AG10803 (cell line): ENCODE measurements around a stretch of chr3.

DNA sequence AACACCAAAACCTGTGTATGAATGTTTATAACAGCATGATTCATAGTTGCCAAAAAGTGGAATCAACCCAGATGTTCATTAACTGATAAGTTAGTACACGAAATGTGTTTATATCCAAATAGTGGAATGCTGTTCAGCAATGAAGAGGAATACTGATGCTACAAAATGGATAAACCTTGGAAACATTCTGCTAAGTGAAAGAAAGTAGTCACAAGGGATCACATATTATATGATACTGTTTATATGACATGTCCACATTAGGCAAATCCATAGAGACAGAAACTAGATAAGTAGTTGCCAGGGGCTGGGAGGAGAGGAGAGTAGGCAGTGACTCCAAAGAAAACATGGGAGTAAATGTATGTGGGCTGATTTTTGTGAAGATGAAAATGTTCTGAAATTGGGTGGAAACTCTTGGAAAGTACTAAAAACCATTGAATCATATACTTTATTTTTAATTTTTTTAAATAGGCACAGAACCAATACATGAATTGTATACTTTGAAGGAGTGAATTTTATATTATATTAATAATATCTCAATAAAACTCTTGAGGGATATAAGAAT lies 123.5 kb downstream of the CNTN4 start:
- RRBS: no CpG with 5 or more reads among the region's 1 CpG

GRCh38 chr3:3135004-3135661 lies 8.4 kb downstream of the TRNT1 start:
- RRBS: no CpG with 5 or more reads among the region's 3 CpGs

GRCh38 chr3:4495375-4495583 lies 2.1 kb downstream of the ITPR1 start:
- RRBS: no CpG with 5 or more reads among the region's 1 CpG

DNA sequence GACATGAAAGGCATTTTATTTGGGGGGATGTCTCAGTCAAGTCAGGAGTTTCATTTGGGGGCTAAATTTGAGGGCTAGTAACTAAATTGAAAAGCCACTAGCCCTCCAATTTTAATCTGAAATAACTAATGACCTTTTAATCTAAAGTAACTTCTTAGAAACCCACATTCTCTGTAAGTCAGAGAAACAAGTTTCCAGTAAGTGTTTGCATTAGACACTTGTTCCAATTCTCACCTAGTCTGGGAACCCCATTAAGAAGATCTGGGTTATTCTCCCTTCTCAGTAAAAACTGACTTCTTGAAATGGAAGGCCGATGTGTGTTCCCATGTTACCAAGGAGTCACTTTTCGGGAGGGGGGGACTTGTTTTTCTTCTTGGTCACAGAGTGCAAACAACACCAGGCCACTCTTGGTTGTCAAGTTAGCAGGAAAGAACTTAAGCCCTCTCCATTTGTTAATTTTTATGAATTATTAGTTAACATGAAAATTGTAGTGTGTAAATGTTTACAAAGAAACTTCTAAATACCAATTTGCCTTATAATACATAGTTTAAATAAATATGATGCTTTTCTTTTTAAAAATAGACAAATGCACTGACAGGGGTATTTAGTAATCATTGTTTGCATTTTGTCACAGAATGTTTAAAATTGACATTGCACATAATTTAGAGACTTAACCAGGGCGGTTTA lies 55.6 kb downstream of the ITPR1 start:
- RRBS: no CpG with 5 or more reads among the region's 3 CpGs

DNA sequence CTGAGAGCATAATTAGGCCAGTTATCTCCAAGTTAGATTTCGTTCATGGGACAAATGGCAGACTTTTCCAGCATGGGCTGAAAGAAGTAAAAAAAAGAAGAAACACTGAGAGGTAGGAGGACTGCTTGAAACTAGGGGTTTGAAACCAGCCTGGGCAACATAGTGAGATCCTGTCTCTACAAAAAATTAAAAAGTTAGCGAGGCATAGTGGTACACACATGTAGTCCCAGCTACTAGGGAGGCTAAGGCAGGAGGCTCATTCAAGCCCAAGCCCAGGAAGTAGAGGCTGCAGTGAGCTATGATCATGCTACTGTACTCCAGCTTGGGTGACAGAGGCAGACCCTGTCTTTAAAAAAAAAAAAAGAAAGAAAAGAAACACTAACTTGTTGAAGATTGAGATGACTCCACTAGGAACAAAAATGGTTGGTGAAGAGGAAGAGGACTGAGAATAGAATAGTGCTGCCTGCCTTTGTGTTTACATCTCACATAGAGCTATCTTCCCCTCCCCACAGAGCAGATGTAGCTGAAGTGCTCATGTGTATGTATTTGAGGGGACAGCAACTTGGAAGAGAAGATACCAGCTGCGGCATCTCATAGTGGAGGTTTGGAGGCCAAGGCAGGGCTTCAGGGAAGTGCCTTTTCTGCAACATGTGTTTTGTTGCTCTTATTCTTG lies 57.5 kb downstream of the ITPR1 start:
- RRBS: no CpG with 5 or more reads among the region's 3 CpGs

GRCh38 chr3:4811093-4811821 lies 168.0 kb upstream of the BHLHE40 start:
- RRBS: no CpG with 5 or more reads among the region's 8 CpGs

DNA sequence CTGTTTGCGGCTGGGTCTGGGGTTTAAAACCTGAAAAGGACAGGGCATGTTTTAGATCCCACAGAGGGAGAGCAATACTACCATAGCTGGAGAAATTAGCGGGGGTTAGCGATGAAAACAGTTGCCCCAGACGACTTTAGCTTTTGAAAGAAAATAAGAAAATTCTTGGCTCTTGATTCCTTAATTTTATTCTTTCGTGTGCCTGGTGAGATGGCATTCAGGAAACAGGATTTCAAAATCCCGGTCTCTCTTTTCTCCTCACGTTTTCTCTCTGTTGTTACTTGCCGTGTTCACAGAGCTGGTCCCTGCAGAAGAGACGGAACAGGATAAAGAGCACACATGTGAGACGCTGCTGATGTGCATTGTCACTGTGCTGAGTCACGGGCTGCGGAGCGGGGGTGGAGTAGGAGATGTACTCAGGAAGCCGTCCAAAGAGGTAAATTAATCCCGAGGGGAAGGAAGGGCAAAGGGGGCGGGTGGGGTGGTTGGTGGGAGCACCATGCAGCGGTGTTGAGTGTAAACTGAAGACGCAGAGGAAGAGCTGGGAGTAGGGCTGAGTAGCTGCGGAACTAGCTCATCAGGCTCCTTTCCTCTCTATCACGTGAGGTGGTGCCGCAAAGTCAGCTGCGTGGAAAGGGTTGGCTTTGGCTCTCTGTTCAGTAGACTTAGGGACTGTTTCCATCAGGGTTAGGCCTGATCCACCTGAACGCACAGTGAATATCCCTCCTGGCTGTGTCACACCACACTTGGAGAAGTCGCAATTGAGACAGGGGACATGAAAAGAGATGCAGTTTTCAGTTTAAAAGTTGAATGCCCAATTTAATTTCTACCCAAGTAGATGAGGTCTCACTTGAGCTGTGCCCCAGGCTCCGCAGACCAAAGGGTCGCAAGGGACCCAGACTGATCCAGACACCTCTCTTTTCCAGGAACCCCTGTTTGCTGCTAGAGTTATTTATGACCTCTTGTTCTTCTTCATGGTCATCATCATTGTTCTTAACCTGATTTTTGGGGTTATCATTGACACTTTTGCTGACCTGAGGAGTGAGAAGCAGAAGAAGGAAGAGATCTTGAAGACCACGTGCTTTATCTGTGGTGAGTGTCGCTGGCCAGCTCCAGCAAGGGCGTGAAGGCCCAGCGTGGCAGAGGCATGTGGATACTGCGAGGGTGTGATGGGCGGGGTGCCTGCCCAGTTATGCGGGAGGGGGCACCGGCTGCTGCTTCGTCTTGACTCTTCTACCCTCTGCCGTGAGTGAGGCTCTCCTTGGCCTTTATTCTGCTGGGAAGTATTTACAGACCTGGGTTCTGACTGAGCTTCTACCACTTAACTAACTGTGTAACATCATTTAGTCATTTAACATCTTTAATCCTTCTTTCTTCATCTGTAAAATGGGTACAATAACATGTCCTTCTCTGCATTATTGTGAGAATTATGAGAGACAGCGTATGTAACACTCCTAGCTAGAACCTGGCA lies 164.6 kb upstream of the BHLHE40 start:
- RRBS: no CpG with 5 or more reads among the region's 37 CpGs

- RRBS: 2% methylated on average over 3 of the region's 23 CpGs
These were observed 549 bp upstream of the BHLHE40 start for GRCh38 chr3:4978724-4979051.

- RRBS: 1% methylated on average over 18 of the region's 53 CpGs
These were observed 7.6 kb downstream of the BHLHE40 start for GRCh38 chr3:4986432-4987674.

DNA sequence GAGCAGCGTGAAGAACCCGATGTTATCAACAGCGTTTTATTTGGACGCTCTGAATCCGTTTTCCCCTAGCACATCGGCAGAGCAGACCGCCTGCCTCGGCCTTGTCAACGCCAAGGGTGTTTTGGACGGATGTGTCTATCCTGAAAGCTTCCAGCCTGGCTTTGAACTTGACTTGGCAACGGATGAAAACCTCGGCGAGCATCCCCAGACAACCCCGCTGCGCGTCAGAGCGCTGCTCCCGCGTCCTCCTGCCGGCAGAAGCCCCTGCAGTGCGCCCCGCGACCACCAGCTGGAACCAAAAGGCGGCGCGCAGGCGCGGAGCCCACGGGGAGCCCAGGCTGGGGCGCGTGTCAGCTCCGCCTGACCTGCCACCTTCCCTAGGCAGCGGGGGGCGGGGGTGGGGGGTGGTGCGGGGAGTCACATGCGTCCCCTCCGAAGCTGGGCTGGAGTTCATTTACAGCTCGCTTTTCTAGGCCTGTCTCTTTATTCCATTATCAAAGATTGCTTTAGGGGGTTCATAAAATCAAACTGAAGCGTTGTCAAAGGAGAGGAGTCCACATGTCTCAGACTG lies 26.1 kb upstream of the ARL8B start:
- RRBS: no CpG with 5 or more reads among the region's 39 CpGs

GRCh38 chr3:5184367-5185448 lies 2.8 kb upstream of the EDEM1 start:
- RRBS: no CpG with 5 or more reads among the region's 18 CpGs

GRCh38 chr3:5207021-5207505 lies 19.6 kb downstream of the EDEM1 start:
- RRBS: no CpG with 5 or more reads among the region's 5 CpGs

DNA sequence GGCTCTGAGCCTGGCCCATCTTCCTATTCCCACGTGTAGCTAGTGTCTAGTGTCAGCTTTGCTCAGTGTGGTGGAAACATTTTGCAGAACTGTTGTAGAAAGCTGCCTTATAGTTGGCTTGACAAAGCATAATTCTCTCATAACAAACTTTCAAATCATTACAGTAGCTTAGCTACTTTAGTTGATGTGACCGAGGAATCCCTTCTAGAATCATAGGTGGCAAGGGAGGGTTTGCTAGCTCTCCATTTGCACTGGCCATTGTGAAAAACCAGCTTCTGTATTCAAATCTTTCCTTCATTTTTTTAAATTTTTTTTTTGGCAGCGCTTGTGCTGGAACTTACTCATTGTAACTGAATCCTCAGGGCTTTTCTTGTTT lies 31.0 kb downstream of the EDEM1 start:
- RRBS: no CpG with 5 or more reads among the region's 3 CpGs

DNA sequence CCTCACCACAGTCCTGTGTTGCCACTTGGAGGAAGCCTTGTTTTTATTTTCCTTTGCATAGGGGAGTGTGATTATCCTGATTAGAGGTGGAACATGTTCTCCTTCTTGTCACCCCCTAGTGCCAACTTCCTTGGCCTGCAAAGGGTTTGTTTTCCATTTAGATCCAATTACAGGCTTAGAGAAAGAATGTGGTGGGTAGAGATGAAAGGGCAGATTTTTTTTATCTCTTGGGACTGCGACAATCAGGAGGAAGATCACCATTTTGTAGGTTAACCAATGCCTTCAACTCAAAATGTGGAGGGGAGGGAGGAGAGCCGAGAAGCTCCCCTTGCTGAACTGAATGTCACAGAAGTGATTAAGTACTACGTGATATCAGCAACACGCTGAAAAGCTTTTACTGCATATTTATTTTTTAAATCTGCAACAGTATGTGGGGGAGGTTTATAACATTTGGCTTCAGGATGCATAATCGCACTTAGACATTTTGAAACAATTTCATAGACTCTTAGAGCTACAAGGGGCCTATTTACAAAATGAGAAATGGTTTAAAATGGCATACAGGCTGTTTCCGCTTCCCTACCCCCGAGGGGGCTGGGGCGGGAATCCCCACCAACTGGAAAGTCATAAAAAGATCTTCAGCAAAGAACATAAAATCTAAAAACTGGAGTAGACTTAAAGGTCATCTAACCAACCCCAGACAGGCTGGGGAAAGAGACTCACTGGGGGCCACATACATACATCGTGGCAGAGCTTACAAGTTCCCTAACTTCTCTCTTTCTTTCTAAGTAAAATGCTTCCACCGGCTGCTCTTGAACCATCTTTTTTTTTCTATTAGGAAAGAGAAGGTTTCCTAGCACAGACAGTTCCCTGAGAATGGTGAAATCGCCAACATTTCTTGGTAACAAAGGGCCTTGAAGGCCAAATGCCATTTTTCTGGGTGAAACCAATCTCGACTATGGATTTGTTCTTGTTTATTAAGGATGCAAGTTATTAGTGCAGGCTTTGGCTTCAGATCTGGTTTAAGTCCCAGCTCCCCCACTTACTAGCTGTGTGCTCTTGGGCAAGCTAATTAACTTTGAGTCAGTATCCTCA lies 2.6 kb downstream of the LMCD1 start:
- RRBS: no CpG with 5 or more reads among the region's 12 CpGs

DNA sequence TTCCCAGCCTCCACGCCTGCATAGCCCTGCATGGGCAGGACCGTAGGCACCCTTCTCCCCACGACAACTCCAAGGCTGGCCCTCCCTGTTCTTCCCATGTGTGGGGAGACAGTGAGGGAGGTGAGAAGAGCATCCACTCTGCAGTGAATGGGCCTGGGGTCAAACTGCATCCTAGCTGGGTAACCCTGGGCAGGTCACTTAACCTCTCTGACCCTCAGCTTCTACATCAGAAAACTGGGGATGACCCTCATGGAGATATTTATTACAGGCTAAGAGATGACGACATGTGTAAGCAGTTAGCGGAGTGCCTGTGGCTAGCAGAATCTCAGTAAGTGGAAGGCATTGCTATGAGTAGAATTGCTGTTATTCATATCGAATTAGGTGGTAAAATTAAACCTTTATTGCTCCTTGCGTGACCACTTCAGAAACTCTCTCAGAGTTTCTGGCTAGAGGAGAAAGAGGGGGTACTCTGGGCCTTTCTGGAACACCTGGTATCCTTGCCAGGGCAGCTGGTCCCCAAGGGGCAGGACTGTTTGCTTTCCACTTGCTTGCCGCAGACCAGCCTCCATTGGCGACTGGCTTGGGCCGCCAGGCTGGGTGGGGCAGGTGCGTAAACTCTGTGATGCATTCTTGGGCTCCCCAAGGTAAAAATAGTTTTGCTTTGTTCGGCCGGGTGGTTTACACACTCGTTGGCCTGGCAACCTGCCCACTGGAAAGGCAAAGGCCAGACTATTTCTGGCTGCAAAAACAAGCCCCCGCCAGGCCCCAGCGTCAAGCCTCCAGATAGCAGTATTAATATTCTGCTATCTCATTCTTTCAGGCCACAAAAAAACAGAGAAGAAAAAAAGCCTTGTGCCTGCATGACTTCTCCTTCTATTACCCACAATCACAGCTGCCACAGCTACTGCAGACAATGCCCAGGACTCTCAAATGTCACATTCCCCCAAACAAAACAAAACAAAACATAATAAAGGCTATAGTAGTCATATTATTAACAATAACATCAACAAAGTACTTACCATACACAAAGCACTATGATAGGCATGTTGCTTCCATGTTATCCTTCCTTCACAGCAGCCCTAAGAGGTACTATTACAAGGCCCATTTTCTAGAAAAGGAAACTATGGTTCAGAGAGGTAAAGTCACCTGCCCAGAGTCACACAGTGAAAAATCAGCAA lies 13.7 kb upstream of the SSUH2 start:
- RRBS: no CpG with 5 or more reads among the region's 16 CpGs

GRCh38 chr3:8681762-8682418 lies 37.3 kb upstream of the SSUH2 start:
- RRBS: no CpG with 5 or more reads among the region's 11 CpGs

DNA sequence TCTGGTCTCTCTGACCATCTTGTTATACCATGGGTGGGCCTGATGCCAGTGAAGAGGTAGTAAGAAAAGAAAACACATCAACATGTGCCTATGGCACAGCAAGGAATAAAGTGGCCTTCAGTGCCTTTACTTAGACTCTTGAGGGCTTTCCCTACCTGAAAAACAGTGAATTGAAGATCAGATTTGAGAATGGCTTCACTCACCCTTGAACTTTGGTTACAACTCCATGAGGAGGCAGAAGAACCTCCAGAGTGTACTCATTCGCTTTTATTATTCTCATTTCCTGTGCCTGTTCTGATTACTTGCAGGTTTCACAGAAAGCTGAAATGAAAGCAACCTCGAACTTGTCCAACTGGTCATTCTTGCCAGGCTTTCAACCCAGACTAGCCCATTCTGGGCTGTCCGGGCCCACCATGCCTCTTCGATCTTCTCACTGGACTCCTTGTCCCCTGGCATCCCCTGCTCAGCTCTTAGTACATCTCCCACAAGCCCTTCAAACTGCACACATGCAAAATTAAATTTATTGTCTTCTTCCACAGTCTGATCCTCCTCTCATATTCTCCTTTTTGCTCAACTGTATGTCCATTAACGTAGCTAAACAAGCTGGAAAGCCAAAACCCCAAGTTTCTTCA lies 20.2 kb upstream of the THUMPD3 start:
- RRBS: no CpG with 5 or more reads among the region's 5 CpGs

GRCh38 chr3:9385847-9386733 lies 11.3 kb upstream of the SETD5 start:
- RRBS: no CpG with 5 or more reads among the region's 6 CpGs

- RRBS: no CpG with 5 or more reads among the region's 24 CpGs
These were observed 1.4 kb upstream of the SETD5 start for GRCh38 chr3:9395932-9396506.